H4 (cell line): ENCODE measurements around the gene LRRC1.

- RAMPAGE, long total RNA = no peak
Measured at GRCh38 chr6:53794797-53795220, at the start of gene LRRC1. LRRC1 (plus strand) TSS chr6:53795005.

- RAMPAGE, long total RNA = no peak
Measured at GRCh38 chr6:53855063-53856007, 60.5 kb downstream of the LRRC1 start.

DNA sequence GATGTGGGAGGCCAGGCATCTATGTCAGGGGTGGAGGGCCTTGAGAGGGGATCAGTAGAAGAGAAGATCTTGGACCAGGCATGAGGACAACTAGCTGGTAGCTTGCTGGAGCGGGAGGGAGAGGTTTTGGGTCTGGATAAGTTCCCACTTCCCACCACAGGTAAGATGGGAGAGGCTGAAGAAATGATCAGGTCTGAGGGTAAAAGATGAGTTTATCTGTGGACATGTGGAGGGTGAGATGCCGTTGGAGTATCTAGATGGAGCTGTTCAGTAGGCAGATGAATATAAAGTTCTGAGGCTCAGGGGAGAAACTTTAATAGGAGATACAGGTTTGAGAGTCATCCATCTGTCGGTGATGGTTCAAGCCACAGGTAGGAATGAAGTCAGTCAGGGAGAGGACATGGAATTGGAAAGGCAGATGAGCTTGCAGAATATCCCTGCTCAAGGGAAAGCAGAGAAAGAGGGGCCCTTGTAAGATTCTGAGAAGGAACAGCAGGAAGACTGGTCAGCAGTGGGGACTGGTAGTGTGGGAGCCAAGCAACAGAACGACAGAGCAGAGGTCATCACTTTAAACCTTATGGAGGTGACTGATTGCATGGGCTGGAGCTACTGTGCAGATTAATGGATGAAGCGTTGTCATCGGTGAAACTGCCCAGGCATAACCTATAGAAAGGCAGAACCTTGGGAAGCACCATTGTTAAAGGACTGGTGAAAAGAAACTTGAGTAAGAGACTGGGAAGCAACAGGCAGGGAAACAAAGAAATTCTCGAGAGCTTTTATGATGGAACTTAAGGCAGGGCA, 62.2 kb downstream of the LRRC1 start:
- RAMPAGE, long total RNA = no peak

GRCh38 chr6:53984242-53984563, 127.0 kb upstream of the MLIP start:
- RAMPAGE, long total RNA = no peak

DNA sequence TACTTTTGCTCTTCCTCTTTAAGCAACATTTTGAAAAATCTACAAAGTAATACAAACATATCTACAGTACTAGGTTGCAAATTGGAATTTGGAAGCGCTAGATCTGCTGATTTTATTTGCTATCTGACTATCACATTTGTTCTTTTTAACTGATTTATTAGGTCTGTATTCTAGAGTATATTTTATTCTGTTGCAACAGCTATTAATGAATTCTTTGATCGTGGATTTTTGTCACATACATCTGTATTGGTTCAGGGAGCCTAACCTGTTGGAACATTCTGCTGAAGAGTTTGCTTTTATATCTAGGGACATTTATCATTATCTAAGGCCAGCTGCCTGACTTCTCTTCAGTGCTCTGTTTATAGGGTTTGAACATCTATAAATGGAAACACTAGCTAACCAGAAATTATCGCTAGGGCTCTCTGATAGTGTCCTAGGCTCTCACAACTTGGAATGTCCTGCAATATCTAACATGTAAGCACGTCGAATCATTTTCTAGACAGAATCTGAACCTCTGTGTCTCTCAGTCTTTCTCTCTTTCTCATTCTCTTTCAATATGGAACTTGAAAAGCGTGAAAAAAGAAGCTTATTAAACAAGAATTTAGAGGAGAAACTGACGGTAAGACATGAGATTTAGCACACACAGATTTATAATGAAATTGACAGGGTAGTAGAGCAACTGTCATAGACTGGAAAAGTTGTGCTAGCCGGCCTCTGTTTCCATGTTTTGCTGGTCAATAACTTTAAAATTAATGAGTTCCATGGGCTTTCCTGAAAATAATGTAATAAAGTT, 92.6 kb upstream of the MLIP start:
- RAMPAGE, long total RNA = no peak

DNA sequence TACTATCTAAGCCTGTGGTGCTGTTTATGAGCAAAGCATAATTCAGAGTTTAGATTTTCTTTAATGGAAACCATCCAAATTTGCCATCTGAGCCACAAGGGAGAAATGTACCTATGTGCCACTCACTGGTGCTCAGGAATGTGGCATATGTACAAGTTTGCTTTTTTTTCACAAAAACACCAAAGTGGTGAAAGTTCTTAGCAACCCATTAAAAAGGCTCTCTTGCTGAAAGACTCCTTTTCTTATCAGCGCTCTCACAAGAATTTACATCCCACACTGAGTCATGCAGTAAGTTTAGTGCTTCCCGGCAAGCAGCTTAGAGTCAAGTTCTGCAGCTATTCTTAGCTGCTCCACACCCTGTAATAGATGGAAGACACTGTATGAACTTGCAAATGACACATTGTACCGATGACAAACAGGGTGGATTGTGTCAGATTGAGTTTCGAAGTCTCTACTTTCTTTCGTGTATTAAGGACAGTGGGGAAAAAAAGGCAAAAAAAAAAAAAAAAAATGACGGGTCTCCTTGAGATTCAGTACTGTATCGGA, 57.2 kb upstream of the MLIP start:
- RAMPAGE, long total RNA = no peak

GRCh38 chr6:54072887-54073458, 38.3 kb upstream of the MLIP start:
- RAMPAGE, long total RNA = no peak

DNA sequence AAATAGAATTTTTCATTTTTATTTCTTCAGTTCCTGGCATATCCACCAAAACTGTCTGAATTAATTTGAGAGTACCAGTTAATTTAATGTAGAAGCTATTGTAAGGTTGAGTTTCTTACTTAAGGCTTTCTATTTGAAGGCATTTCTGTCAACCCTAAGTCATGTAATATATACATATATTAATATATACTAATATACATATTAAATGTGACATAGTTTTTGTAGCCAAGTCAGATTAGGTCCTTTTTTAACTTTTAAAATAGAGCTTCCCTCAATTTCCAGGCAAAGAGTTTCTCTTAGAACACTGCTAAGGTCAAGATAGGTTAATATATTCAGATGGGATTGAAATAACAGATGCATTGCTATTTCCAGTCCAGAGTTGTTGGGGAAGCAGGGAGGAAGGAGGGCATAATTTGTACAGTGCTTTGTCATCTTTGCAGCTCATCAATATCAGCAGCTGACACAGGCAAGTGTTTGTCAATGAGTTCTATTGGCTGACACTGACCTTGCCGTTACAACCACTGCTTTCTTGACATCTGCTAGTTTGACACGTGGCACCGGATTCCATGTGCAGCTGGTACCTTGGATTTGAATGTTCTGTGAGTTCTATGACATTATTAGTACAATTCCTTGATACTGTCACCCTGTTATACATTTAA, 28.1 kb upstream of the MLIP start:
- RAMPAGE, long total RNA = no peak

GRCh38 chr6:56073511-56073869, 173.9 kb downstream of the COL21A1 start:
- RAMPAGE, long total RNA = no peak

DNA sequence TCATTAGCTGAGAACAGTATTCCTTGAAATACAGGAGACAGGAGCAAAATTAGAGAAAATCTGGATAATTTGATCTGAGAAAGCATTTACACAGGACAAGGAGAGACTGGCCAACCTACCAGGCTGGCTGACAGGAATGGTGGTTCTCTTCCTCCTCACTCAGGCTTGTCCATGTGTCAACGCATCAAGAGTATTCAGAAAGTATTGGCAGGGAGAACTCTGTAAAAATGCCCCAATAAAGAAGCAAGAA, 124.8 kb upstream of the COL21A1 start:
- RAMPAGE, long total RNA = no peak

DNA sequence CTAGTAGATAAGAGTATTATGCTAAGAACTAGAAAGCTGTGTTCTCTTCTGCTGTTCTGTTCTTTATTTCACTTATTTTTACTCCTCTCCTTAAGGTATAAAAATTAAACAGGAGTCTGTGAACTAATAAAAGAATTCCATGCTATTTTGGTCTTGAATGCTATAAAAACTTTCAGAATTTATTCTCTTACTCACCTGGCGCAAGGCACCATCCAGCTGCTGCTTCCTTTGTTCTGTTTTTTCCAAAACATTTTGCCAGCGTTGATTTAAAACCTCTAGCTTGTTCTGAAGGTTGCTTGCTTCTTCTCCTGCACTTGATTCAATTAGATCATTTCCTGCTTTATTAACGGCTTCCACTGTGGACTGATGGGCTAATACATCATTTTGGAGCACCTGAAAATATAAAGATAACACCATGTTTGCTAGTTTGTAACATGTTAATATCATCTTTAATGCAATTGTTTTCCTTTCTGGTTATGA, 250.3 kb upstream of the COL21A1 start:
- RAMPAGE, long total RNA = no peak

- RAMPAGE, long total RNA = no peak
Measured at GRCh38 chr6:56525946-56526777, 278.8 kb upstream of the COL21A1 start.

- RAMPAGE, long total RNA = no peak
Measured at GRCh38 chr6:56551833-56553012, 304.8 kb upstream of the COL21A1 start.

GRCh38 chr6:56598371-56598776, 351.0 kb upstream of the COL21A1 start:
- RAMPAGE, long total RNA = no peak

- RAMPAGE, long total RNA = no peak
Measured at GRCh38 chr6:56614322-56614859, 340.2 kb downstream of the DST start.

GRCh38 chr6:56624417-56624719, 330.3 kb downstream of the DST start:
- RAMPAGE, long total RNA = no peak

- RAMPAGE, long total RNA = no peak
Measured at GRCh38 chr6:56627798-56628208, 326.8 kb downstream of the DST start.

- RAMPAGE, long total RNA = no peak
Measured at GRCh38 chr6:56688947-56689418, 265.6 kb downstream of the DST start.

GRCh38 chr6:56693137-56693751, 261.4 kb downstream of the DST start:
- RAMPAGE, long total RNA = no peak

- RAMPAGE, long total RNA = no peak
Measured at GRCh38 chr6:56844113-56844418, 110.6 kb downstream of the DST start.